Mesenteric fat pad (tissue), 1 donor: ENCODE results near the genes NOL12, SLC16A8 and BAIAP2L2.

GRCh38 chr22:37024998-37026151 lies 5.8 kb downstream of the MPST start:
- PRO-cap: no peak

DNA sequence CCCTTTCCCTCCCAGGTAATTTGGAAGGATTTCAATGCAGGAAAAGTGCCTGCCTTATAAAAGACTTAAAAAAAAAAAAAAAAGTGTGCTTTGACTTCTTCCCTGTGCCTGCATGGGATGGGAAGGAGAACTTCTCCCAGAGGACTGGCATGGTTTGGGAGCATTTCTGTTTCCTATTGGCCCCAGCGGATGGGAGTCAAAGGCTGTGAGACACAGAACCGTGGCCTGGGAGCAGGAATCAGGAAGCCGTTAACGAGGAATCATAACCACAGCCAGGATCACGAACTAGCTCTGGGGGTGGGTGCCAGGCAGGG lies 583 bp downstream of the C1QTNF6 start:
- PRO-cap: no peak

DNA sequence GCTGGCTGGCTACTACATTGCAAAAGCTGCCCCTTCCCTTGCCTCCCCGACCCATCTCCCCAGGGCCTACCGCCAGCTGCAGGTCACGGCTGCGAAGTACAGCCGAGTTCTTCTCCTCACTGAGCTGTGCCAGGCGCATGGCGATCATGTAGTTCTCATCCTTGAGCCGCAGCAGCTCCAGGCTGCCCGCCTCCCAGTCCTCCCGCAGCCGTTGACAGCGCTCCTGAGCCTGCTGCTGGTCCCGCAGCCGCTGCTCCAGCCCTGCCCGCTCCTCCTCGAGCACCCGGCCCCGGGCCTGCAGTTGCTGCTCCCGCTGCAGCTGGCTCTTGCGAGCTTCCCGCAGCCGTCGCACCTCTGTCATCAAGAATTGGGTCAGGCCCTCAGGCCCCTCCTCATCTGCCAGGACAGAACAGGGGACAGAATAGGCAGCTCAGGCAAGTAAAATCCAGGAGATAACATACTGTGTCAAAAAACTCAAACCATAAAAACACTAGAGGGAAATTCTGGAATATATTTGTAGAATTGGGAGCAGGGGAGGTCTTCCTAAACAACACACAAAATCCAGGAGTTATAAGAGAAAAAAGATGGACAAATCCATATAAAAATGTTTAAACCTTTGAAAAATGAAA lies 3.2 kb downstream of the CARD10 start:
- PRO-cap: no peak

GRCh38 chr22:37552062-37552432 lies 8.2 kb upstream of the CDC42EP1 start:
- PRO-cap: no peak

GRCh38 chr22:37560601-37561508 lies 575 bp downstream of the CDC42EP1 start:
- PRO-cap: bidirectional peak, plus-strand start at chr22:37561081, minus-strand start at chr22:37560955

DNA sequence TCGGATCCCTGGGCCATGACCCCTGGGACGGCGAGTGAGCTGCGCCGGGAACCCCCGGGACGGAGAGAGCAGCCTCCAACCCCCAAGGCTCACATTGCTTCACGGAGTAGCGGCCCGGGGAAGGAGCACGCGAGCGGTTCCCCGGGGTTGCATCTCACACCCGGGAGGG lies 371 bp downstream of the GGA1 start:
- PRO-cap: unidirectional peak, plus-strand start at position 94 of the sequence

GRCh38 chr22:37616229-37616925 lies 7.7 kb downstream of the GGA1 start:
- PRO-cap: no peak

- PRO-cap: no peak
Observed at GRCh38 chr22:37632348-37633098, 6.9 kb upstream of the SH3BP1 start.

GRCh38 chr22:37633558-37634416 lies 5.7 kb upstream of the SH3BP1 start:
- PRO-cap: no peak

DNA sequence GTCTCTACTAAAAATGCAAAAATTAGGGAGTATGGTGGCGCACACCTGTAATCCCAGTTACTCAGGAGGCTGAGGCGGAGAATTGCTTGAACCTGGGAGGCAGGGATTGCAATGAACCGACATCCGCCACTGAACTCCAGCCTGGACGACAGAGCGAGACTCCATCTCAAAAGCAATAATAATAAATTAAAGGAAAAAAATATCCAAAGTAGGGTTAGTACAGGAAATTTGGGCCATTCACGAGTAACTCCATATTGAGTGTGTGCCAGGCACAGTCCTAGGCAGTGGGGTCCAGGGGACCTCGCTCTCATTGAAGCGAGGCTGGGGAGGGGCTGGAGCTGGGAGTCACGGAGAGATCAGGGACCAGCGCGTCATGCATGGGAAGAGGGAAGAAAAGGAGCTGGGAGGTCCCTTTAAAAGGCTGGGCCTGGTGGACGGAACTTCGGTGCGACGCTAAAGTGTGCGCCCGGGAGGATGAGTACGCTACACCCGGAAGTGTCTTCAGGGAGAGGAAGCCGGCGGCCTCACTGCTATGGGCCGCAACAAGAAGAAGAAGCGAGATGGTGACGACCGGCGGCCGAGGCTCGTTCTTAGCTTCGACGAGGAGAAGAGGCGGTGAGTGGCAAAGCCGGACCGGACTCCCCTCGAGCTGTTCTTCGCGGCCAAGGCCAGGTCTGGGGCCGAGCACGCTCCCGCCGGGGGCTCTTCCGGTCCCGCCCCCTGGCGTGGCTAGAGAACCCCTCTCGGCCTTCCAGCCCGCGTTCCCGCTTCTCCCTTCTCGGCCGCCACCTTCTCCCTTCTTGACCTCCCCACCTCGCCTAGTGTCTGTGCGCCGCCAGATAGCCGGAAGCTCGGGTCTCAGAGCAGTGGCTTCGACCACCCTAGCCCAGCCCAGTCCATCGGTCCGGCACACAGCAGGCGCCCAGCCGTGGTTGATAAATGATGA lies at the start of gene NOL12:
NOL12 (plus strand) TSS at position 483 of the 946 bp plus-strand sequence.
- PRO-cap: unidirectional peak, plus-strand start at position 486 of the sequence

DNA sequence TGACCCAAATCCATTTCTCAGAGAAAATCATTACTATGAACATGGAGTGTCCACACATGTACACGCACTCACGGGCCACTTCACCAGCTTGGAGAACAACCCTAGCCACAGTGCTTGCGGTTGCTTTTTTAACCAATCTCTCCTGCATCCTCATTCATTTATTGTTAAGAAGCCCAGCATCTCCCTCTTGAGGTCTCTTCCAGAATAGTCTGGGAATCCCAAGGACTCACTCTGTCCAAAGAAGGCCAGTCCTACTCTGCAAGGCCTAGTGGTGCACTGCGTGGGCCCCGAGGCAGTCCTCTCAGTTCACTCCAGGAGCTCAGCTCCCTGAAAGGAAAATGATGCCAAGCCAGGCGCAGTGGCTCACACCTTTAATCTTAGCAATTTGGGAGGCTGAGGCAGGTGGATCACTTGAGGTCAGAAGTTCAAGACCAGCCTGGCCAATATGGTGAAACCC lies 13.2 kb upstream of the H1-0 start:
- PRO-cap: no peak

- PRO-cap: no peak
Observed at GRCh38 chr22:37854889-37855386, 5.7 kb downstream of the EIF3L start.

DNA sequence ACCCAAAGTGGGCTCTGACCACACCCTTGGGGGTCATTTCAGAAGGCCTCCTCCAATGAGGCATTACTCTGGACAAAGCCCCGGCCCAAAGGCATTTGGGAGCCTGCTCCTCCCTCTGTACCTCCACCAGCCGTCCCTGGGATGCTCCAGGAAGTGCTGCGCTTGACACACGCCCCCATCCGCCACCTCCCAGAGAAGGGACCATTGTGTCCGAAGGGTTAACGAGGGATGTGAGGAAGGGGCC lies 31.8 kb upstream of the SOX10 start:
- PRO-cap: no peak

- PRO-cap: no peak
Observed at GRCh38 chr22:38038230-38039037, 18.8 kb upstream of the PICK1 start.

GRCh38 chr22:38051950-38052724 lies 5.1 kb upstream of the PICK1 start:
- PRO-cap: no peak

- PRO-cap: no peak
Observed at GRCh38 chr22:38083914-38084353, at the start of gene SLC16A8. SLC16A8 (minus strand) TSS chr22:38084184.

- PRO-cap: no peak
Observed at GRCh38 chr22:38110480-38110906, at the start of gene BAIAP2L2. BAIAP2L2 (minus strand) TSS chr22:38110684.

DNA sequence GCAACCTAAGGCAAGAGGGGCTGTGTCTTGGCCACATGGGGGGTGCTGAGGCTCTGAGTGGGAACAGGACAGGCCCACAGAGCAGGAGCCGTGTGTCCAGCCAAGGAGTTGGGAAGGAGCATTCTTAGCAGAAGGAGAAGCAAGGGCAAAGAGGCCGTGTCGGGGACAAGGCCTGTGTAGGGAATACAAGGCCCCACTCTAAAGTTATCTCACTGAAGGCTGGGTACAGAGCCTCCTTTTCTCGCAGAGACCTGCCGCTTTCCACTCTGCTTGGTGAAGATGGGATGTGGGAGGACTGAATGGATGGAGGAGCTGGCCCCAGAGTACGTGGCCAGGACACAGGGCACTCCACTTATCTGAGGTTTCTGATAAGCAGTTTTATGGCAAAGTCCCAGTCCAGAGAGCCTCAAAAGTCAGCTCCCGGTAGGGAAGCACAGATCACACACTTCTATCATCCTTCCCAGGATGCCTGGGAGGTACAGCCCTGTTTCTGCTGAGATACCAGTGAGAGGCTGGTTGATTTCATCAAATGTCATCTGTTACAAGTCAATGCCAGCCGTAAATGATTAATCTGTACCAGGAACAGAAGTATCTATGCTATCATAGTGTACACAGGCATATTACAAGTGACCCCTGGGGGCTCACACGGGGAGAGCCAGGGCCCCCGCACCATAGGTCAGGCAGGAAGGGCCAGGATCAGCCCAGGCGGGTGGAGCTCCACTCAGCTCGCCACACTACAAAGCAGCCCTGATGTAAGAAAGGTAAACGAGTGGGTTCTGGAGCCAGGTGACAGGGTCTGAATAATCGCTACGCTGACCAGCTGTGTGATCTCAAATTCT lies 17.9 kb downstream of the PLA2G6 start:
- PRO-cap: no peak

DNA sequence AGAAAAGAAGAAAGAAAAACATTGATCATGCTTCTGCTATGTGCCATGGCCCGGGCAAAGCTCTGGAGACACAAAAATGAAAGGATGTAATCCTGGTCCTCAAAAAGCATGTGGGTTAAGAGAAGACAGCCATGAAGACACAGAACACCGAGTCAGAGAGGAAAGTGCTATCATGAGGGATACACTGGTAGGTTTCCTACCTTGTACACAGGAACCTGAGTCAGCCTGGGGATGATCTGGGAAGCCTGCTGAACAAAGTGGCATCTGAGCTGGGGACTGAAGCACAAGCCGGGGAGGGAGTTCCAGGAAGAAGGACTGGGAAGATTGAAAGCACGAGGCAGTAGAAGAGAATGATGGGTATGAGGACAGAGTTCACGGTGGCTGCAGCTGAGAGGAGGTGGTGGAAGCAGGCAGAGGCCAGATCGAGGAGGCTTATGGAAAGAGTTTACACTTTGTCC lies 9.9 kb upstream of the MAFF start:
- PRO-cap: no peak

- PRO-cap: no peak
Observed at GRCh38 chr22:38219011-38220178, 17.6 kb downstream of the MAFF start.